OCI-LY7 (cell line): ENCODE results near the gene DPM1.

DNA sequence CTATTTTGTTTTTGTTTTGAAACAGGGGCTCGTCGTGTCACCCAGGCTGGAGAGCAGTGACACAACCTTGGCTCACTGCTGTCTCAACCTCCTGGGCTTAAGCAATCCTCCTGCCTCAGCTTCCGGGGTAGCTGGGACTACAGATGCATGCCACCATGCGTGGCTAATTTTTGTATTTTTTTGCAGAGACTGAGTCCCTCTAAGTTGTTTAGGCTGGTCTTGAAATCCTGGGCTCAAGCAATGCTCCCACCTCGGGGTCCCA is 19.3 kb upstream of the RIPOR3 start:
- PRO-cap = no peak
- RAMPAGE, long total RNA = no peak

- PRO-cap = no peak
- RAMPAGE, long total RNA = no peak
Observed at GRCh38 chr20:50727844-50728540, 3.4 kb upstream of the PARD6B start.

DNA sequence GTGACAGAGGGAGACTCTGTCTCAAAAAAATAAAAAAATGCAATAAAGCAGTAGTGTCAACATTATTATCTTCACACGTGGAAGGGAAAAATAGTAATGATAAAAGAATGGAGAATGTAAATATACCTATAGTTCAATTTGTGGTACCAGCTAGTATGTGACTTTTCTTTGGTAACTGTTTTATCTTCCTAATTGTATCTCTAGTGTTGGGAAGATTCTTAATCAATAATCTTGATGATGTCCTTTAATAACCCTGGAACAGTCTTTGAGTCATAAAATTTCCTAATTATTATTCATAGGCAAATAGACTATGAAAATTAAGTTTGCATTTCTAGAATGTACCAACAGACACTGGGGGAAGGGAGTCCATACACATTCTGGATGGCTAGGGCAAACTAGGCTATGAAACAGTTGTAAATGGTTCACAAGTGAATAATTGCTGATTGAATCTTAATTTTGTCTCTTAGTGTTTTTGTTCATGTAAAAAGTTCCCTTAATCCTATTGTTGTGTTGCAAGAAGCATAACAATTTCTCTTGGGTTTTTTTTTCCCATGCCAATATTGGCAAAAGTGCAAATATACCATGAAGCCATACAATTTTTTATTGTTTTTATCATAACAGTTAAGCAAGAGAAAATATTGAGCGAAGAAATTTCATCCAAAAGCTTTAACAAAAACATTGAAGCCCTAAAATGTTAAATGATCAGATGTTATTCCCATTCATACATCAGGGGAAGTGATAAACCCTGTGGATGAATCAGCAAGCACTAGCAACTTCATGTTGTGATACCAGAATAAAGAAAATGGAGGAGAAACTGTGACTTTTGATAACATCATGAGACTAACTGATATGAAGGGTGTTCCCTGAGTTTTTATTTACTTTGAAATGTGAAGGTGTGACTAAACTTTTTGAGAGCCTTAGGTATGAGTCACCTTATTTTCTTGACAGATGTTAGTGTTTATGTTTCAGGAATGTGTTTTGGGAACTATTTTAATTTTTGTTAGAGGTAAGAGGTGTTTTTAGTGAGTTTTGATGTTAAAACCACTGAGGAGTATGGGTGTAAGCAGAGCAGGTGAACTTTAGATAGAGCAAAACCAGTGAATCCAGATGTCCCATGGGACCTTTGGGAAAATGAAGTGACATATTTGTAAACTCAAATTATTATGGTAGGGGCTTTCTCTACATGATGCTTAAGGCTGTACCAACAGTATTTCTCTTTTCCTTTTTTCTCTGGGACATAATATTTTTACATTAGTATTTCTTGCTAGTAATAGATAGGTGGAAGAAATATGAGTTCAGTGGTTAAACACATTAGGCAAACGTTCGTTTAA is 4.2 kb downstream of the PARD6B start:
- PRO-cap = no peak
- RAMPAGE, long total RNA = no peak

DNA sequence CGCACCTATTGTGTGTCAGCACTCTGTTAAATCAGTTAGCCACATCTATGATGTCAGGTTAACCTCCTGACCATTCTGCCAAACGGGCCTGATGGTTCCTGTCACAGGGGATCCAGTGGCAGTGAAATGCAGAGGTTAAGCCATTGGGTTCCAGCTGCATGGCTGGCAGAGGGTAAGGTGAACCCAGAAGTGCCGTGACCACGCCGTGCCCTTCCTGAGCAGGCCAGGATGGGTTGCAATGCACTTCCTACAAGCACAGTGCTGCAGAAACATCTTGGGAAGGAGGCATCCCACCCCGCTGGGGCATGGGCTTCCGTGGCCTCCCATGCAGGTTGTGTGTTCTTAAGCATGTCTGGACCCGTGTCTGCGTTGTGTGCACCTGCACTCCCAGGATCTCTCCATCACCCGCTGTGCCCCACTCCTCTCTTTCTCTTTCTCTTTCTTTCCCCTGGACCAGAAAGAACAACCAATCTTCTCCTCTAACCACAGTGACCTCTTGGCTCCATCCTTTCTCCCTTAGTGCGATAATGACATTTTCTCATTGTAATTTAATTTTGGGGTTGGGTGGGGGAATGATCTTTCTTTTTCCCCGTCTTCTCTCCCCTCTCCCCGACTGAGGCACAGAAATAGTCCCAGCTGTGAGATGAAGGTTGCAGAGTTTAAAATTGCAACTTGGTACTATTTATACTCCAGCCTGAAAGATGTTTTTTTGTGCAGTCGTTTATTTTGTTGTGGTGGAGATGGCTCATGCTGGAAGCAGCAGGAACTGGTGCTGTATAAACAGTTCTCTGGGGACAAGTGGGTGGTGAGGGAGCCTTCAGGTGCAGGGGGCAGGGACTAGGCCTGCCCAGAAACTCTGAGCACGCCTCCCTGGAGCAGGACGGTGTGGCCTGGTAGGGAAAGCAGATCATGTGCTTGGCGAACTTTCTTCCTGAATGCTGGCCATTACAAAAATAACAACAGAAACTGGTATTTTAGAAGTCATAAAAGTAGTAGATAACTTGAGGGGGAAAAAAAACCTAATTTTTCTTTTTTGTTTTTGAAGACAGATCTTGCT is 20.5 kb downstream of the BCAS4 start:
- PRO-cap = bidirectional peak, plus-strand start at position 427 of the sequence, minus-strand start at position 366 of the sequence; bidirectional peak, plus-strand start at position 783 of the sequence, minus-strand start at position 800 of the sequence
- RAMPAGE, long total RNA = no peak

DNA sequence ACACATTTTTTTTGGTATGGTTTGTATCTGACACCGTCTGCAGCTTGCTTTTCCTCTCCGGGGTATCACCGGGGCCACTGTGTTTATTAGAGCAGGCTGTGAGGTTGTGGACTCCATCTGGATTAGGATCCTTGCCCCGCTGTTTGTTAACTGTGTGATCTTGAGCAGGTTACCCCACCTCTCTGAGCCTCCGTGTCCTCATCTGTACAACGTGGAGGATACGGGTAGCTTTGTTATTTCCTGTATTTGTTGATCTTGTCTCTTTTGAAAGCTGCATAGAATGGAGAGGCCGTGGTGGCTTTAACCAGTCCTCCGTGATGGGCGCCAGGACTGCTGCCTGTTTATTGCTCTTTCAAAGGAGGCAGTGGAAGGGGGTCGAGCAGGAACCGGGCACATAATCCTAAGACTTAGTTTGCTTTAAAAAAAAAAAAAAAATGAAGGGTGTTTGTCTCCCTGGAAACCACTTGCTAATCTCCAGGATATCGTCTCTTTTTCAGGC is 22.9 kb downstream of the BCAS4 start:
- PRO-cap = no peak
- RAMPAGE, long total RNA = no peak

- PRO-cap = no peak
- RAMPAGE, long total RNA = no peak
Observed at GRCh38 chr20:50823919-50824547, 29.2 kb downstream of the BCAS4 start.

DNA sequence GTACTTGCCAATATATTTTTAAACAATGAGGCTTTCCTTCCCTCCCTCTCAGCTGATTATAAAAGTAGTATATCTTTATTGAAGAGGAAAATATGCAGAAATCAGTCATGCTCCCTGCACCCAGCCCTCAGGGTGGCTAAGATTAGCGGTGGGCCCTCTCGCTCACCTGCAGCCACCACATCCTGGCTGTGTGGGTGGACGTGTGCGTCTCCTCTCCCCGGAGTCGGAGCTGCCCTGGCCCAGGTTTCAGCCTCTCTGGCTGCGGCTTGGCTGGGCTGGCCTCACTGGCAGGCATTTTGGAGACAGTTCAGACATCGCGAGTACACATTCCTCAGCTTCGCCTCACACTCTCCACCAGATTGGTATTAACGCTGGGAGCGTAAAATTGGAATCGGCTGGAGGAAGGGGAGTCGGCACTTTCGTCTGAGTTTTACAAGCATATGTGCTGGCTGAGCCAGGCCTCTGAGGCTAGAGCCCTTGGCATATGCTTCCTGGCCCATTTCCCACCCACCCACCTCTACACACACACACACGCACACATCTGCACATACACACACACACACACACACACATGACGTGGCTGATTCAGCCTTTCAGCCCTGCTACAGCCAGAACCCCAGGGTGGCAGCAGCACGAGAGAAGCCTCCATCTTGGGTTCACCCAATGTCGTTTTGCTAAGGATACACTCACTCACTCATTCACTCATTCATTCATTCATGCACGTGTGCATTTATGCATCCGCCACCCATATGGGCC is 42.8 kb downstream of the BCAS4 start:
- PRO-cap = bidirectional peak, plus-strand start at position 284 of the sequence, minus-strand start at position 257 of the sequence
- RAMPAGE, long total RNA = no peak

- PRO-cap = no peak
- RAMPAGE, long total RNA = no peak
Observed at GRCh38 chr20:50870205-50871243, 60.7 kb downstream of the ADNP start.

GRCh38 chr20:50897118-50897964 is 33.9 kb downstream of the ADNP start:
- PRO-cap = no peak
- RAMPAGE, long total RNA = no peak

- PRO-cap = no peak
- RAMPAGE, long total RNA = no peak
Observed at GRCh38 chr20:50930110-50930441, 1.2 kb downstream of the ADNP start.

- PRO-cap = bidirectional peak, plus-strand start at chr20:50958818, minus-strand start at chr20:50958532
- RAMPAGE, long total RNA = start-site peak on the minus strand at chr20:50958521-50958537, 85 and 49 reads in 2 replicates
Observed at GRCh38 chr20:50958198-50958654, at the start of gene DPM1. Gene DPM1 (minus strand): TSS chr20:50958532.

DNA sequence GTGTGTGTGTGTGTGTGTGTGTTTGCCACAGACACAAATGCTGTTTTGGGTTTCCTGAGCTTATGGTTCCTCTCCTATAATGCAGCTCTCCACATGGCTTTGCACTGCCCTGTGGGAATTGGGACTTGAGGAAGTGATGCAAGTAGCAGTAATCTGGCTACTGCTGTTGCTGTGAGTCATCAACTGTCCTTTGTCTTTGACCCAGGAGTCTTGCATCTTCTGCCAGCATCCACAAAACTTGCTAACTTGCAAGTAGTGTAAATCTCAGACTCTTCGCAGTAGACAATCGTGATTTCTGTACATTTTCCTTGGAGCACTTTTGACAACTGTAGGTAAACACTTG is 10.8 kb upstream of the KCNG1 start:
- PRO-cap = no peak
- RAMPAGE, long total RNA = no peak

- PRO-cap = no peak
- RAMPAGE, long total RNA = no peak
Observed at GRCh38 chr20:51390422-51391492, 151.8 kb downstream of the NFATC2 start.

DNA sequence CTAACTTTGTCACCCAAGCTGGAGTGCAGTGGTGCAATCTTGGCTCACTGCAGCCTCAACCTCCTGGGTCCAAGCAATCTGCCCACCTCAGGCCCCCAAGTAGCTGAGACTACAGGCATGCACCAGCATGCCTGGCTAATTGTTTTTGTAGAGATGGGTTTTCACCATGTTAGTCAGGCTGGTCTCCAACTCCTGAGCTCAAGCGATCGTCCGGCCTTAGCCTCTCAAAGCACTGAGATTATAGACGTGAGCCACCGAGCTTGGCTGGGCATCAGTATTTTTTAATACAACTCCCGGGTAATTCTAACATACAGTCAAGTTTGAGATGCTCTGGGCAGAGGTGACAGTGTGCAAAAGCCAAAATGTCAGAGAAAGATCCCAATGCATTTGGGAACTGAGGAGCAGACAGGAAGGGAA is 73.5 kb downstream of the NFATC2 start:
- PRO-cap = no peak
- RAMPAGE, long total RNA = no peak

- PRO-cap = no peak
- RAMPAGE, long total RNA = no peak
Observed at GRCh38 chr20:51491906-51493238, 50.1 kb downstream of the NFATC2 start.

DNA sequence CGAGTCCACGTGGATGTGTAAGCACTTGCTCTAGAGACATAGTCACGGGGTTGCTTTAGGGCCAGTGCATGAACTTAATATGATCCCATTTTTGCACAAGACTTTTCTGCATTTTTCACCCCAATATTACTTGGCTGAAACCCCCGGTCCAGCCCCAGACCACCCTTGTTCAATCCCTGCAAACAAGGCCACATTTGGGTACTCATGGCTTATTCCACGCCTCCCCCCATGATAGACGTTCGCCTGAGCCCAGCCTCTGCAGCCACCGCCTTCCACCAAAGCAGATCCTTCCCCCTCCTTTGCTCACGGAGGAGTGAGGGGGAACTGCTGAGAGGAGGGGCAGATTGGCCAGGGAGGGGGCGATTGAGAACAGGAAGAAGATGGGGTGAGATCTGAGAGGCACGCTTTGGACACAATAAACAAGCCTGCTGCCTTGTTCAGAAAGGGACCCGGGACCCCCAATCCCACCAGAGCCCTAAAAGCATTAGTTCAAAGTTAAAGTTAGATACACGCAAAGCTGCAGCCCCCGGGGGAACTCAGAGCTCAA is 45.1 kb downstream of the NFATC2 start:
- PRO-cap = bidirectional peak, plus-strand start at position 372 of the sequence, minus-strand start at position 282 of the sequence
- RAMPAGE, long total RNA = no peak

DNA sequence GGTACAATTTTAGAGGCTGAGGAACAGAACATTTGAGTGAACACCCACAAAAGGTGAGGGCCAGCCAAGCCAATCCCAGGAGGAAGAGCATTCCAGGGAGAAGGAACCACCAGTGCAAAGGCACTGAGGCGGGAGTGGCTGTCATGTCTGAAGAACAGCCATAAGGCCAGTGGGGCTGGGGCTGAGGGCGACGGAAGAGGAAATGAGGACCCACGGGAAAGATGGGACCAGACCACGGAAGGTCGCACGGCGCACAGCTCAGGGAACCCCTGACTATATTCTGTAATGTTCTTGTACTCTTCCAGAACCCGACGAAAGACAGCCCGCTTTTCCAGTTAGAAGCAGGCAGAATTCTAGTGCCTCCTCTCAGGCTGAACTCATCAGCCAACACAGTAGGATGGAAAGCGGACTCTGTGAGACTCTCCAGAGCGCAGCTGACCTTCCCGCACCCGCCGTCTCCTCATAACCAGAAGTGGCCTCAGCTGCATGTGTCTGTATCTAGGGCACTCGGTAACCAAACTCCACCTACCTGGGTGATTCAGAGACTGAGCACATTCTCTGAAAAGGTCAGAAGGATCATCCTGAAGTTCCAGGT is 66.5 kb upstream of the NFATC2 start:
- PRO-cap = no peak
- RAMPAGE, long total RNA = no peak

- PRO-cap = no peak
- RAMPAGE, long total RNA = no peak
Observed at GRCh38 chr20:52005982-52006207, 185.7 kb downstream of the ZFP64 start.

DNA sequence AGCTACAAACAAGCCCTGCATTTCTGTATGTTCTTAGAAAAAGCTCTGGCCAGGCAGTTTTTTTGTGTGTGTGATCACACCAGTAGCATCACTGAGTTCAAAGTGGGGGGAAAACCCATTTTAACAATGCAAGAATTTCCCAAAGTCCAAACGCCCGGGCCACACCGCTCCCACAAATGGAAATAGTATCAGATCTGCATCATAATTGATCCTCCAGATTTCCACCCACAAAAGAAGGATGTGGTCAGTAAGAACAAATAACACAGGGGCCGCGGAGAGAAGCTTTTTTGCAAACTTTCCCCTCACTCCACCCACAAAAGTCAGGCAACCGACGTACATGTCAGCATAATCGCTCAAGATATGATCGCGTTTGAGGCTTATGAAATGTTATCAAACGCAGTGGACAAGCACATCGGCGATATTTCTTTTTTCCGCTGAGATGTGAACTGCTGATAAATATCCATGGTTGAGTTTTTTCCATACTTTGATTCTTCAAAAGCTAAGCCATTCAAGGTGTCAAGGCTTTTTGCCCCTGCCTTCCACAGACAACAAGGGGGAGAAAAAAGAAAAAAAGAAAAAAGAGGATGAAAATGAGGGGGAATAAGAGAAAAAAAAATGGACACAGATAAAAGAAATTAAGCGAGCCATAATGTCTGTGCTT is 143.6 kb downstream of the ZFP64 start:
- PRO-cap = no peak
- RAMPAGE, long total RNA = no peak

DNA sequence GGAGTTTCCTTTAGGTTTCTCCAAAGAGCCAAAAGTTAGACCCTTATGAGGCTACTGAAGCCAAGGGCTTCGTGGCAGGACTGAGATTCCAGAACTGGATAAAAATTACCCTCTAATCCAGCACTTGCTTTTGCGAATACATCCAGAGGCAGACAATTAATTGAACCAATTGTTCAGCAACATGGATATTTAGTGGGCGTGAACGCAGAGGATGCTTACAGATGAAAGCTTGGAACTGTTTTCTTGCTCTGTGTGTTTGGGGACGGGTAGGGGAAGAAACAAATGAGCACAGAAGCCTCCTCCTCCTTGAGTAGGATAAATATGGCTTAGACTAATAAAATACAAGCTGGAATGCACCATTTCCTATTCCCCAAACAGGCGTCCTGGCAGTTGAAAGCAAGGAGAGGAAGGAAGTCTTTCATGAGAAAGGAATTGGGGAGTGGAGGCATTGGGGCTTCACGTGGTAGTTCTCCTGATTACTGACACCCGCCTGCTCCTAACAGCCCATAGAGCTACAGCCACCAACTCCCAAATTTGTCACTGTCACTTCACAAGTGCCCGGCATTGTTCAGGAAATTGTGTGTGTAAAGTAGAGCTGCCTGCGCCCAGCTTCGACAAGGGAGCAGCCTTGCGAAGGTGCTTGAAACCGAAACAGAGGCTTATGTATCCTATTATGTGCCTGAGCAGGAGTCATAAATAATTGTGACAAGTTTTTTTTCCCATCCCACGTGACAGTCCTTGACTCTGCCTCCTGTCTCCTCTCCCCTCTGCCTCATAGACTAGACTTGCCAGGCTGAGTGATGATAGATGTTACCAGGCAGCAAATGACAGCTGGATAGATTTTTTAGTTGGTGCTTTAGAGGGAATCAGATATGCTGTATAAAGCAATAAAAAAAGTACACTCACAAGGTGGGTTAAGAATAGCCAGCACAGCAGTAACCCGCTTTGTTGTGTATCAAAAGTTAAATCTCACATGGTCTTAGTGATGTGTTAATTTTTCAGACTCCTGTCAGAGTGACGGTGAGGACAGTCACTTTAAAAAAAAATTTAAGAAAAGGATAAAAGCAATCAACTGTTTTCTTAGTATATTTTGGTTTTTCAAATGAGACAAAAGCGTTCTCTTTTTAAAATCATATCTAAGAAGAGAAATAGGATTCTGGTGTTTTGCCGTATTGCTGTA is 301.7 kb upstream of the ZFP64 start:
- PRO-cap = no peak
- RAMPAGE, long total RNA = no peak